Smooth muscle cell (in vitro differentiated cells): ENCODE data around the genes PCSK4, REEP6, TCF3 and REXO1.

GRCh38 chr19:1380435-1381118 is 3.1 kb upstream of the NDUFS7 start:
- RAMPAGE, long total RNA, result no peak

- RAMPAGE, long total RNA, result no peak
Observed at GRCh38 chr19:1402694-1403191, 1.4 kb upstream of the GAMT start.

- RAMPAGE, long total RNA, result no peak
Observed at GRCh38 chr19:1424107-1424435, 14.1 kb upstream of the RPS15 start.

- RAMPAGE, long total RNA, result start-site peak on the minus strand at chr19:1490323-1490355, 20 and 23 reads in 2 replicates
Observed at GRCh38 chr19:1489997-1490887, at the start of gene PCSK4. Gene PCSK4, minus strand, starts transcription at chr19:1490350.

DNA sequence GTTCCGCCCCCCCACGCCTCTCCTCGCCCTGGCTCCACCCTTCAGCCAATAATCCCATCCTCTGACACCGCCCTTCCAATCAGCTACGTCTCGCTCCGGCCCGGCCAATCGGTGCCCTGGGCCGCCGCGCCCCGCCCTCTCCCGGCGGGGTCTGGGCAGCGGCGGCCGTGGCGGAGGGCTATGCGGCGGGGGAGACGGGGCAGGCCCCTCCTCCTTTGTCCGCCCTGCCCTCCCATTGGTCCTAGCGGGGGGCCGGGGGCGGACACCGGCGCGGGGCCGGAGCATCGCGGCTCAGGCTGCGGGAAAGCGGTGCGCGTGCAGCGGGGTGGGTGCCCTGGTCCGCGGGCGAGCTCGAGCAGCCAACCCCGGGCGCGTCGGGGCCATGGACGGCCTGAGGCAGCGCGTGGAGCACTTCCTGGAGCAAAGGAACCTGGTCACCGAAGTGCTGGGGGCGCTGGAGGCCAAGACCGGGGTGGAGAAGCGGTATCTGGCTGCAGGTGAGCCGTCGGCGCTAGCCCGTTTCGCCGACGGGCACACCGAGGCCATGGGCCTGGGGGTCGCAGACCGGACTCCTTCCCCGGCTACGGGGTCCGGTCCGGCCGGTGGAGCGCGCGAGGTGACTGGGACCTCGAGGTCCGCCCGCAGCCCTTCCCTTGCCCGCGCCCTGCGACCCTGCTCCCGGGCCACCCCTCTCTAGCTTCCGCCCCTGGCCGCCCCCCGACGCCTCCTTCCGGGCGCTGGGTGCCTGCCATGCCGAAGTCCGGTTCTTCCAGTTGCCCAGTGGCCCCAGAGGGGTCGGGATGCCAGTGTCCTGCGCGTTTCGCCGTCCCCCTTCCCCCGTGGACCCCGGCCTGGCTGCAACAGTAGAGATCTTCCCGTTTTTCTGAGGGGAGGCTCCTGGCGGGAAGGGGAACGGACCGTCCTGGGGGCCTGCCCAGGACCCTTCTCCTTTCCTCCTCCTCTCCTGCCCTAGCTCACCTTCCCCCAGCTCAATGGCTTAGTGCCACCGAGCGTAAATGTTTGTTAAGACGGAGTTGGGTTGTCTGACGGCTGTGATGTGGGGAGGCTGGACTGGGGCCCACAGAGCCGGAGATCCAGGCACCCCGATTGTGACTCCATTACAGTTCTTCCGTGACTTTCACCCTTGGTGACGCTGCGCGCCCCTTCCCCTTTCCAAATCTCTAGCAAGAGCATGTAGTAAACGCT is at the start of gene REEP6:
Gene REEP6, plus strand, starts transcription at position 294 of the 1,206 bp plus-strand sequence.
- RAMPAGE, long total RNA, result no peak

GRCh38 chr19:1507579-1508598 is 4.9 kb downstream of the ADAMTSL5 start:
- RAMPAGE, long total RNA, result no peak

DNA sequence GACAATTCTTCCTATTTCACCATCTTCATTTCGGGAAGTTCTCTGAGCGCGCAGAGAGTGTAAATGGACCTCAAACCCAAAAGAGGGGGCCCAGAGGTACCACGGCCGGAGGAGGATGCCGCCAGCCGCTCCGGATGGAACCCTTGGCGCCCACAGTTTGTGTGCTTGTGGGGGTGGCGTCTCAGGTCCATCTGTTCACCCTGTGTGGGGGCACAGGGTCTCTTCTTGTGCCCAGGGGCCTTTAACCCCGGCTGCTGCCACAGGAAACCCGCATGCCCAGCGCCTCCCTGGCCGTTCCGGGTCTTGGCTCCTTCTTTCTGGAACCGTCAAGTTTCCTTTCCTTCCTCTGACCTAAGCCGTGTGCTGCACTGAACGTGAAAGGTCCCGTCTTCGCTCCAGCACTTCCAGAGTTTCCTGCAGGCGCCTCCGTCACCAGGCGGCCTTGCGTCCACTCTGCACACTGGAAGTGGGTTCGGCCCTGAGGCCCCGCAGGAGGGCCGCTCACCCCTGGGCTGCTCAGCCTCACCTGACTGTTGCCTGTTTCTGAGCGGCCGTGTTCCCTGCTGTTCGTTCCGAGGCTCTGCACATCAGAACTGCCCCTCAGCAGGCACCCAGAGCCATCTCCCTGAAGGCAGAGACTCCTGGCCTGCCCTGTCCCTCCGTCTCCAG is 12.1 kb upstream of the MEX3D start:
- RAMPAGE, long total RNA, result no peak

- RAMPAGE, long total RNA, result no peak
Observed at GRCh38 chr19:1643318-1643852, 9.0 kb downstream of the TCF3 start.

- RAMPAGE, long total RNA, result no peak
Observed at GRCh38 chr19:1651994-1652986, at the start of gene TCF3. Gene TCF3, minus strand, starts transcription at chr19:1652615.

DNA sequence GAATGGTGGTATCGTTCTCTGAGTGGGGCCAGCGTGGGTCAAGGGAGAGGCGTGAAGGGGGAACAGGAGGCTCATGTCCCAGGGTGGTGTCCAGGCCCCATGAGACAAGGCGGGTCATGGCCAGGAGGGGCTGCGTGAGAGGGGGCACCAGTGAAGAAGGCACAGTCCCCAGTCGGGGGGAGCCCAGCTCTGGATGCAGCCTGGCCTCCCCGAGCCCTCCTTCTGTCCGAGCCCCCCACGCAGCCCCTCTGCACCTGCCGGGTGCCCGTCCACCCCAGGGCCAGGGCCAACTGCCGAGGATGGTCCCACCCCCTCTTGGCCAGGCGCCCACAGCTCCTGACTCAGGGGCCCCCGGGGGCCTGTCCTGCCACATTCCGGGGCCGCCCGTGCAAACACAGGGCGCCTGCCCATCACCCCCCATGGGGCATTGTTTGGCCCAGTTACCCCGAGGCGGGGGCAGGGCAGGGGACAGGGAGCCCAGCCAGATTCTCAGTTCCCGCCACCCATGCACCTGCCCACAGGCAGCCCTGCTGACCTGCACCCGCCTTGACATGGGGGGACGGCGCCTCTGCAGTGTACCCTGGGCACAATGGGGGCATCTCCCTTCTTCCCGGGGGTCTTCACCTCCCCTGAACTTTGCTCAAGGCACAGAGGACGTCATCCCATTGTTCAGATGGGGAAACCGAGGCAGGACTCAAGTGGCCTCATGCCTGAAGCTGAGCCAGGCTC is 5.3 kb upstream of the TCF3 start:
- RAMPAGE, long total RNA, result no peak

DNA sequence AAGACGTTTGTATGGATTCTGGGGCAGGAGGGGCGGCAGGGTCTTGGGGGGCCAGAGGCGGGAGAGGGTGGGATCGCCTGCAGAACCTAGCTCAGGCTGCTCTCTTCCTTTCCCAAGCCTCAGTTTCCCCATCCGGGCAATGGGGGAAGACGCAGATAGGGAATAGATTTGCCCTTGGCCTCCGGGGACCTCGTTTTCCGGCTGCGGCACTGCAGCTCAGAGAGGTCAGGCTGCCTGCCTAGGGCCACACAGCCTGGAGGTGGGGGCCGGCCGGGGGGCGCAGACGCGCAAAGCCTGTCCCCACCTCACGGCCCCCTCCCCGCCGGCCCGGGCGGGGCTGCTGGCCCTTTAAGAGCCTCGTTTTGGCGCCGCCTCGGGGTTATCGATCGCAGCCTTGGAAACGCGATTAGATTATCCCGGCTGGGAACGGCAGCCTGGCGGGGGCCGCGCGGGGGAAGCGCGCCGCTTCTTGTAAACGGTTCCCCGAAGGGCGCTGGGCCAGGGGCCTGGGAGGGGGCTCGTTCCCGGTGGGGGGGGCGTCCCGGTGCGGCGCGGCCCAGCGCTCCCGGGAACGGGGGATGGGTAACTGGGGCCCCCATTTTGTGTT is 23.3 kb upstream of the TCF3 start:
- RAMPAGE, long total RNA, result no peak

- RAMPAGE, long total RNA, result no peak
Observed at GRCh38 chr19:1747069-1747577, 6.2 kb upstream of the ONECUT3 start.

DNA sequence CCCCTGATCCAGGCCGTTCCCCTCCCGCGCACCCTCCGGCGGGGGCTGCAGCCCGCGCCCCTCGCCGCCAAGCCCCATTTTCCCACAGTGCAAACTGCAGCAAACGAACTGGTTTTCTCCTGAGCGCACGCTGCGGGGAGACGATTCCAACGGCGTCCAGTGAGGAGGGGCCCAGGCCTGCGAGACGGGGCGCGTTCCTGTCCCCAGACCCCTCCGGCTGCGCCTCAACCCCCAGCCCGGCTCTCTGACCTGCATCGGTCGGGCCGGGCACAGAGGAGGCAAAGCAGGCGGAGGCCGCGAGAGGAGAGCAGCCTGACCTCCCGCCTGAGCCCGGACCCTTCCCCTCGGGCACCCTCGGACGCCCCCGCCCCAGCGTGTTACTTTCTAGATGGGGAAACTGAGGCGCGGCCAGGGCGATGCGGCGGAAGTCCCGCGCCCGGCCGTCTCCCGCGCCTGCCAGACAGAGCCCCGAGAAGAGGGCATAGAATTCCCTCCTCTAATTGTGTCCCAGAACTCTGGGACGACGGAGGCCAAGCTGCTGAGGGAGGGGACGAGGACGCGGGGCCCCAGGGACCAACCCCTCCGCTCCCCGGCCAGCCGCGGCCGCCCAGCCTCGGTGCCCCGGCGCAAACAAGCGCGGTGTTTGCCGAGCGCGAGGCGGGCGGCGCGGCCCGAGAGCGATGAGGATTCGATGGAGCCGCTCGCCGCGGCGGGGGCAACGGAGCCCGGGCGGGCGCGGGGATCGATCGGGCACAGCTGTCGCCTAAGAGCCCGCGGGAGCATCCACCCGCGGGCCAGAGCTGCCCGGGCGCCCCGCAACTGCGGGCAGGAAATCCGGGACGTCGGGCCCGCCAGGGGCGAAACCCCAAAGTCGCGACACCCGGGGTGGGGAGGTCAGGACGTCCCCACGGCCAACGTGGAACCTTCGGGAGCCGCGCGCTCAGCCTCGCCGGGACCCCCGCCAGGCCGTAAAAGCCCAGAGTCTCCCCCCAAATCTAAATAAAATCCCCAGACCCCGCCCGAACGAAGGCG is 4.0 kb upstream of the ONECUT3 start:
- RAMPAGE, long total RNA, result no peak

- RAMPAGE, long total RNA, result no peak
Observed at GRCh38 chr19:1841177-1841735, 7.0 kb downstream of the REXO1 start.

DNA sequence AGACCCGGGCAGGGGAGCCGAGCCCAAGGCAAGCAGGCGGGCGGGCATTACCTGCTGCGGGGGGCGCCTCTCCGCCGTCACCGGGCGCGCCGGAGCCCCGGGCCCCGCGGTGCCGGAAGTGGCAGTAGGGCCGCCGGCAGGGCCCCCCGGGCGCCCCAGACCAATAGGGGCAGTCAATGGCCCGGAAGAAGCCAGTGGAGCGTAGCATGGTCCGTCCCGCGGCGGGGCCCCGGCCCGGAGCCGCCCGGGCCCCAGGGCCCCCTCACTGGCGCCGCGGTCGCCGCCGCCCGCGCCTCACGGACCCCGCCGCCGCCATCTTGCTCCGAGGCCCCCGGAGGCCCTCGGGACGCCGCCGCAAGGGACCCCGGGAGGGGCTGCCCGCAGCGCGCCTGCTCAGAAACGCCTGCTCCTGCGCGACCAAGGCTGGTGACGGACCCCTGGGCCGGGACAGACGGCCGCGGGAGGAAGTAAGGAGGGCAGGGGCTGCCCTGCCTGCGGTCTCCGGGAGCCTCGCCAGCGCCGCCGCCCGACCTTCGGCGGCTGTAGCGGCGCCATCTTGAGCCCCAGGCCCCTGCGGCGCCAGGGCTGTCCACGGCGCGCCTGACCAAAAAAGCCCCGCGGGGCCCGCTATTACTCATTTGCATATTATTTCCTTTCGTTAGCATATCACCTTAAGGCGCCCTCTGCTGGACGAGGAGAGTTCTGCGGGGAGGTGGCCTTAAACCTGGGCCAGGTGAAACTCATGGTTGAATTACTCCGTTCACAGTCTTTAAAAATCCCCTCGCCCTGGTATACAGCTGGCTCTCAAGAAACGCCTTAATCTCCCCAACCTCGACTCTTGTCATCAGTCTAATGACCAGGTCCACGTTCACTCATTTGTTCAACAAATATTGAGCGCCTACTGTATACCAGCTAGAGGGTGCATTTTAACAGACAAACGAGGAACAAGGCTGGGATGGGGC is at the start of gene REXO1:
Gene REXO1, minus strand, starts transcription at position 333 of the 962 bp plus-strand sequence.
- RAMPAGE, long total RNA, result no peak

GRCh38 chr19:1854019-1854489 is 5.8 kb upstream of the REXO1 start:
- RAMPAGE, long total RNA, result no peak

DNA sequence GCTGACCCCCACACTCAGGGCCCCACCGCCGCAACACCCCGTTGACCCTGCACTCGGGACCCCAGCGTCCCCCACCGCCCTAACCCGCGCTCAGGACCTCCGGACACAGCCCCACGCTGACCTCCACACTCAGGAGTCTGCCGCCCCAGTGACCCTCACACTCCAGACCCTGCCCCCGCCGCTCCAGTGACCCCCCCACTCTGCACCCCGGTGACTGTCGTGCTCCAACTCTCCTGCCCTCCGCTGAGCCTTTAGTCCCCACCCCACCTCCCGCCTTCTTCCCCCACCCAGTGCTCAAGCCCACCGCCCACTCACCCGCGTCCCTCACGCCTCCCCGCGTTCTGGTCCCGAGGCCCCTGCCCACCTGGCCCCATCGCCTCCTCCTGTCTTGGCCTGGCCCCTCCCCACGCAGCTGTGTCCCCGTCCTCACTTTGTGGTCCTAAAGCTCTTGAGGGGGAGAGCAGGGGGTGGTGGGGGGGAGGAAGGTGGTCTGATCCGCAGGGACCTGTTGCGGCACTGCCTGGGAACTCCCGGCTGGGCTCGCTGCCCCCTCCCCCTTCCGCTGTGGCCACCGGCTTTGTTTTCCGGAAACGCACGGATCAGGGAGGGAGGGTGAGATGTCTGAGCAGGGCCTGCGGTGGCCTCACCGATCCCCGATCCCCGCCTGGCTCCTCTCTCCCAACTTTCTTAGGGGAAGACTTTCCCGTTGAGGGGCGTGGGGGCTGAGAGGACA is 786 bp downstream of the CSNK1G2 start:
- RAMPAGE, long total RNA, result no peak

- RAMPAGE, long total RNA, result no peak
Observed at GRCh38 chr19:1987409-1988045, 28.0 kb downstream of the BTBD2 start.

DNA sequence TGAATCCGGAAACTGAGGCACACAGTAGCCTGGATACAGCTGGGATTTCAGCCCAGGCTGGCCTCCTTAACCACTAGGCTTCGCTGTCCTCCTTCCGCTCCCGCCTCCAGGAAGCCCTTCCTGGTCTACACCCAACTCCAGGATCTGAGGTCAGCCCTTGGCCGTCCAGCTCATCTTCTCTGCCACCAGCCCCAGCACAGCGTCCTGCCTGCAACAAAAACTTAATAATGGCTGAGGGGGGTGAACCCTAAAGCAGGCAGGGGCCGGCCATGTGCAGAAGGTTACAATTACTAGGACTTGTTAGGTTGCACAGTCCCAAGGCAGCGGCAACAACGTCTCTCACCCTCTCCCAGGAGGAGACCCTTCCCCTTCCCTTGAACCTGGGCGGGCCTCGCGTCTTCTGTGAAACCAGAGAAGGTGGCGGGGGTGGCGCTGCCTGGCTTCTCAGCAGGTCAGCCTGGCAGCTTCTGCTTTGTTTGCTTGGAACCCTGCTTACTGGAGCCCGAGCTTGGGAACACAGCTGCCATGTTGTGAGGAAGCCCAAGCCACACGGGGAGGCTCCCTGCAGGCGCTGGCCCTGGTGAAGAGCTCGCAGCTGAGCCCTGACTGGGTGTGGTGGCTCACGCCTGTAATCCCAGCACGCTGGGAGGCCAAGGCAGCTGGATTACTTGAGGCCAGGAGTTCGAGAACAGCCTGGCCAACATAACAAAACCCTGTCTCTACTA is 15.5 kb downstream of the MKNK2 start:
- RAMPAGE, long total RNA, result no peak

- RAMPAGE, long total RNA, result no peak
Observed at GRCh38 chr19:2059057-2060280, 8.4 kb upstream of the MKNK2 start.